Fibroblast of the aortic adventitia (primary cell): ENCODE results near the genes MOB1A, DOK1 and SEMA4F.

- CAGE, long polyA plus RNA: no peak
Observed at GRCh38 chr2:73894083-73894739, 1.4 kb downstream of the ACTG2 start.

DNA sequence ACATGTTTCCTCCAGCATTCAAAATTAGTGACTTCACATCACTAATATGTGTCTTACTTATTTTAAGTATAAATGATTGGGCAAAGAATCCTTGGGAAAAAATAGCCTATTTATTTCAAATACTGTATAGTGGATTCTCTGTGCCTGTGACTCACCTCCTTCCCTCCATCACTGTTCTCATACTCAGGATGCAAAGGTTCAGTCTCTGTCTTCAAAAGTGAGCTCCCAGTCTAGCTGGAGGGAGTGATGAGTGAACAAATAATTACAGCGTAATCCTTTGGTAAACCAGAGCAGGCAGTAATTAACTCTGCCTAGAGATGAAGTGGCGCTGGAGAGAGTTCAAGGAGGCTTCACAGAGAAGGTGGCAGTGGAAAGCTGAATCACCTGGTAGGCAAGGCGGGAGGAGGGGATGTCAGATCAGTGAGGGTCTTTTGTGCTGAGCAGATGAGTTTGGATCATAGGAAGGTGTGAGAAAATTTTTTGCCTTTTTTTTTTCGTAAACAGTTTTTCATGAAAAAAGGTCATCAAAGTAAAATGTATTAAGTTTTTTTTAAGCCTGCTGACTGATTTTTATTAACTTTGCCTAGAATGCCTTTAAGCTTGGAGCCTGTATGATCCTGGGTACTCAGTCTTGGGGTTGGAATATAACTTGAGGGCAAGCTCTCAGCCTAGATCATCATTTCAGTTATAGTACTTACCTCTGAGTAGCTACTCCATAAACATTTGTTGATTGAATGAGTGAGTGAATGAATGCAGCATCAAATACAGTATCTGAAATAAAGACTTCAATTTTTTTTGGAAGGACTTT lies 6.6 kb downstream of the DGUOK start:
- CAGE, long polyA plus RNA: no peak

GRCh38 chr2:73983944-73984587 lies 644 bp upstream of the TET3 start:
- CAGE, long polyA plus RNA: no peak

GRCh38 chr2:74106733-74107369 lies 40.9 kb downstream of the BOLA3 start:
- CAGE, long polyA plus RNA: no peak

DNA sequence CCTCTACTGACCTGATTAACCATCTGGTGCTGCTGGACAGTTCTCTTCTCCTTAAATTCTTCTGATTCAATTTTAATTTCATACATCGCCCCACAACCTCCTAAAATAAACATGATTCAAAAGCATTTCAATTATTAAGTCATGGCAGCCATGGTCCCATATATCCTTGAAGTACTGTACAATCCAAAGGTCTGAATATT lies 5.6 kb downstream of the BOLA3 start:
- CAGE, long polyA plus RNA: no peak

DNA sequence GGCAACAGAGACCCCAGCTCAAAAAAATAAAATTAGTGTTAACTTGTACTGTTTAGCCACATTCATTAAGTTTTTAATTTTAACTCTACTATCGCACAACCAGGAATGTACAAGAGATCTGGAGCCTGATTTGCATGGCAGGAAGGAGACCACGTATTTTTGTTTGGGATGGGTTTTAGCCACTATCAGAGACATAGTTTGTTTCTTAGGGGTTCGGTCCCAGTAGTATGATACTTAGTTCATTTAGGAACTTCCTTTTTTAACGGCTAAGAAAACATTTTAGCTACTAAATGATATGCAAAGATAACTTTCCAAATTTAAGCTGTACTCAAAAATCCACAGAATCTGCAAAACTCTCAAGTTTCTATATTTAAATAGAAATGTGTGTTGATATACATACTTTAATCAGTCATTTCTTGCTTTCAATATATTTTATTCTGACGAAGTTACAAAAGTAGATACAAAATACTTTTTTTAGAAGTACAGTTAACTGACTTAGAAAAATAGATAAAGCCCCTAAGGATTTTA lies 4.5 kb upstream of the BOLA3 start:
- CAGE, long polyA plus RNA: no peak

DNA sequence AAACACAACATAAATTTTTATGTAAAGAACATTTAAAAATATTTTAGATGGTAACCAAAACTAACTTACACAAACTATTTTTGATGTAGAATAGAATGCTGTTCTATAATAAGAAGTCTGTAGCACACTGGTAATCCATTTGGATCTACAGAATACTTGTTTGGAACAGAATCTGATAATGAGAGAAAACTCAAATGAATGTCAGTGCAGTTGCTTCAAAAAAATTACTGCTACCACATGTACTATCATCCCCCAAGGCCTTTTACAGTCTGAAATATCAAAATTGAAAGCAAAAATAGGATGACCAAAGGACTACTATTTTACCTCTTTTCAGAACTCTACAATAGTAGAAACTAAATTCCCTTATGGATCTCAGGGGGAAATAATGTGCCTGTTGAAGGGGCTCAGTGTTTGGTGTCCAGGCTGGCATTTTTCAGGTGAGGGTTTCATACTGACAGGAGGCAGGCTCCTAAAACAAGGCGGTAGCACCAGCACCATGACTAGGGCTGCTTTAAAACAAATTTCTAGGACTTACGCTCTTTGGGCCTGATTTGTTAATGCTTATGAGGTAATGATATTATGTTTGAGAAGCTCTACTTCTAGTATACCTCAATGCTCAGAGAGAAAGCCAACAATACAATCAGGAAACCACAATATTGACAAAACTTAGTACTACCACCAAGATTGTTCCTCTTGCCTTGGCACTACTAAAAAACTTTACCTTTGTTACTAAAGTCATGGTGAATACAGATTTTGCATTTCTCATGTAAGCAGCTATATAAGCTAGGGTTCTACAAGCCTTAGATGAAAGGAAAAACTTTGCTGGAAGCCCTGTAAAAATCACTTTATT lies 5.2 kb upstream of the BOLA3 start:
- CAGE, long polyA plus RNA: no peak

GRCh38 chr2:74156254-74156624 lies 8.5 kb upstream of the BOLA3 start:
- CAGE, long polyA plus RNA: no peak

DNA sequence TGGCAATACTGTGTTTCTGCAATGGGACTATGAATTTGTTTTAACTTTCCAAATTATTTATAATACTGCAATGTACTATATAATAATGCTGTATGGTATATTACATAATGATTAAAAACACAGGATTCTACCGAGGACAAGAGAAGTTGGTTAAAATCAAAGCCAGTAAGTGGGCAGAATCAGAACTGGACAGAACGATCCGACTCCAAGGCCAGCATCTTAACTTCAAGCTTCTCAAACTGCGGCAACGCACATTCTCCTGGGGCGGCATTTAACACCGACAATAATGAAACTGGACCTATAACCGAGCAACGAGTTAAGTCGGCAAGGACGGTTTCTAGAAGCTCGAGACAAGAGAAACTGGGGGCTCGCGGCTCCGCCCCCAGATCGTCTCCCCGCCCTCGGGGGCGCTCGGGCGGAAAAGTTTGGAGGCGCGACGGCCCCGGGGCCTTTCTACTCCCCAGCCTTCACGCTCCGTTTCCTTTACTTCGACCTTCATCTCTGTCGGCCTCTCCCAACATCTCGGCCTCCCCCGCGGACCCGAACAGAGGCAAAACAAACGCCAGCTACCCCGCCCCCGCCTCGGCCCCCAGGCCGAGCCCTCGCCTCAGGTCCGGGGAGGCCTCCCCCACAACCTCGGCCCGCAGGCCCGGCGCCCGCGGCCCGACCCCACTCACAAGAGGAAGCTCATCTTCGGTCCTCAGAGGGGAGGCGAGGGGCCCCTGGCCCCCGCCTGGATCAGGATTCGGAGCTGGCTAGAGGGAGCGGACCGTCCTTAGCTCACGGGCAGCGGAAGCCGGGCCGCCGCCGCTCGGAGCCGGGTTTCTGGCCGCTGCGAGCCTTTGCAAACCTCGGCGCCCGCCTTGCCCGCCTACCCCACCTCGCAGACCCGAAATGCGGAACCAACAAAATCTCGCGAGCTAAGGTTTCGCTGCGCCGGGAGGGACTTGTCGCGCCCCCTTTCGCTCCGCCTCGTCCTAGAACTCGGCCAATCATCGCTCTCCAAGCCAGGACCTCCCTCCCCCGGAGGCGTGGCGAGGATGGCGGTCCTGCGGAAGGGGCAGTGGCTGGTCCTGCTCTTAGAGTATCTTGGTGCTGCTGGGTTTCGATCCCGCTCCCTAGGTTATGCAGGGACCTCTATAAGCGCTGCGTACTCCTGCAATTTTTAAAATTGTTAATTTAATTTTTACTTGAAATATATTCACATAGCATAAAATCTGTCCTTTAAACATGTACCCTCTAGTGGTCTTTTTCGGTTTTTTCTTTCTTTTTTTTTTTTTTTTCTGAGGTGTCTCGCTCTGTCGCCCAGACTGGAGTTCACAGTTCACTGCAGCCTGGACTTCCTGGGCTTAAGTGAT lies at the start of gene MOB1A:
Gene MOB1A (minus strand): TSS at position 896 of the 1,358 bp plus-strand sequence.
- CAGE, long polyA plus RNA: no peak

DNA sequence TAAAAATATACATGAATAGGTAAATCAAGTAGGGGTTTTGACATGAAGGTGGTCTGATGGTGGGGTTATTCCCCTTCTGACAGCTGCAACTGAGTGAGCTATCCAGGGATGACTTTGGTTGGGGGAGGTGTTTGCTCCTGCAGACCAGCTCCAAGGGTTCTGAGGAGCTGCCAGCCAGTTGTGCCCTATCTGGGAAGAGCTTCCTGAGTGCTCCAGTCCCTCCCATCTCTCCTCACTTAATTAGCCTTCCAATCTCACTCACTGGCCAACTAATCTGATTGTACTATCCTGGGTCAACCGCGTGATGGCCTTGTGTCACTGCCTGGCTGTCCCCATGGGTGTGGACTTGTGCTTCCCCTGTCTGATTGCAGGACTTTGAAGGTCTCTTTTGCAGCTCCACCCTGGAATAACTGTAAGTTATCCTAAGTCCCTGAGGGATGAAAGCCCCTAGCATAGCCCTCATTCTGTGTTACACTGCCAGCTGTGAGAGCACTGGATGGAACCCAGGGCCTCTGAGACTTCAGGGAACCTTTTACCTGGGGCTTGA lies 65.1 kb downstream of the SLC4A5 start:
- CAGE, long polyA plus RNA: no peak

GRCh38 chr2:74414037-74414422 lies 7.4 kb downstream of the C2orf81 start:
- CAGE, long polyA plus RNA: no peak

DNA sequence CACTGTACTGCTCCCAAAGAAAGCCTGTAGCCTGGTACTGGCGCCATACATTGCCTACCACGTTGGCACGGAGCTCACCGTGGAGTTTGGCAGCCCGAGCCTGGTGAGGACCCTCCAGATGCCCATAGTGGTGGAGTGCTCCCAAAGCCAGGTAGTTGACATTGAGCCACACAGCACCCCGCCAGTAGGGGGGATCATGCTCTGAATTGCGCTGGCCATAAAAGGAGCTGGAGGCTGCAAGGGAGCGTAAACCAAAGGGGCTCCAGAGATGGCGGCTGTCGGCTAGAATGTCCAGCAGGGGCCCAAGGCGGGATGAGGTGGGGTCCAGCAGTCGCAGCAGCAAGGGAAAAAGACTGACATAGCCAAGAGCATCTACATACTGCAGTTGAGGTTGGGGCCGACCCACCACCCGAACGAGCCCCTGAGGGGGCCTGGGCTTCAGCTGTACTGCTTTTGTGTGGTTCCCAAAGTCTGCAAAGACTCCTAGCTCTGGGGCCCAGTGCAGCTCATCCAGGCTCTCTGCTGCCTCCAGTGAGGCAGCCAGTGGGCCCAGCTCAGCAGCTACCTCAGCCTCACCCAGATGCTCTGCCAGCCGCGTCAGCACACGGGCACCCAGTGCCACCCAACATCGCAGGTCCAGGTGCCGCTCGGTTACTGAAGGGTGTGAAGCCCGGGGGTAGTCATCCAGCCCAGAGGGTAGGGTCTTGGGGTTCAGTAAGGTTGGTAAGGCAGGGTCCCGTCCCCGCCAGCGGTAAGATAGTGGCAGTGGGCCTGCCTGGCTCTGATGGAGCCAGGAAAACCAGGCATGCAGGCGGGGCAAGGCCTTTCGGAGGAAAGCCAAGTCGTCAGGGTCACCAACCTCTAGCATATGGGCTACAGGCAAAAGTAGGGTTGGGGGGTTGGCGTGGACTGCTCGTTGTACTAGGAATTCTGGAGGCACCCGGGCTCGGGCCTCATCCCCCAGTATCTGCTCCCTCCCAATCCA lies 3.4 kb downstream of the WBP1 start:
- CAGE, long polyA plus RNA: no peak

- CAGE, long polyA plus RNA: no peak
Observed at GRCh38 chr2:74471816-74472533, 505 bp downstream of the MRPL53 start.

DNA sequence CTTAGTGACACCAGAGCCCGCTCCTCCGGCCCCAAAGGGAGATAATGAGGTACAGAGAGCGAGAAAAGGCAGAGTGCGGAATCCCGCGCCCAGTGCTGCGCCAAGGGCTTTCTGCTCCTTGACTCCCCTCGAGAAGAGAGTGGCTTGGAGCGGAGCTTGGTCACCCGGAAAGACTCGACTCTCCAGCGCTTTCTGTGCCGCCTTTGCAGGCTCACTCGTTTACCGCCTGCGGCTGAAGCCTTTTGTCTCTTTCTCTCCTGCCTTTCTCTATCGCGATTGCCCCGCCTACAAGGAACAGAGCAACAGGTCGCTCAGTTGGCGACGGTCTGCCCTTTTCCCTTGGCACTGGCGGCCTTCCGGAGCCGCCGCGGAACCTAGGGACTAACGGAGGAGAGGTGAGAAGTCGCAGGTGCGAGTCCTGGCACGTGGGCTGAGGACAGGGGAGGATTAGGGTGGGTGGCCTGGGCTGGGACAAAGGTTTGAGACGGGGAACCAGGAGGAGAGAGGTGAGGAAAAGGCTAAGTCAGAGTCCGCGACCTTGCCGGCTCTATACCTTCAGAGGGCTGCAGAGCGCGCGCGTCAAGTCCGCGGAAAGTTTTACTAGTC lies 520 bp downstream of the LBX2 start:
- CAGE, long polyA plus RNA: no peak

GRCh38 chr2:74553868-74554930 lies at the start of gene DOK1:
DOK1 (plus strand) TSS chr2:74554720.
- CAGE, long polyA plus RNA: no peak

DNA sequence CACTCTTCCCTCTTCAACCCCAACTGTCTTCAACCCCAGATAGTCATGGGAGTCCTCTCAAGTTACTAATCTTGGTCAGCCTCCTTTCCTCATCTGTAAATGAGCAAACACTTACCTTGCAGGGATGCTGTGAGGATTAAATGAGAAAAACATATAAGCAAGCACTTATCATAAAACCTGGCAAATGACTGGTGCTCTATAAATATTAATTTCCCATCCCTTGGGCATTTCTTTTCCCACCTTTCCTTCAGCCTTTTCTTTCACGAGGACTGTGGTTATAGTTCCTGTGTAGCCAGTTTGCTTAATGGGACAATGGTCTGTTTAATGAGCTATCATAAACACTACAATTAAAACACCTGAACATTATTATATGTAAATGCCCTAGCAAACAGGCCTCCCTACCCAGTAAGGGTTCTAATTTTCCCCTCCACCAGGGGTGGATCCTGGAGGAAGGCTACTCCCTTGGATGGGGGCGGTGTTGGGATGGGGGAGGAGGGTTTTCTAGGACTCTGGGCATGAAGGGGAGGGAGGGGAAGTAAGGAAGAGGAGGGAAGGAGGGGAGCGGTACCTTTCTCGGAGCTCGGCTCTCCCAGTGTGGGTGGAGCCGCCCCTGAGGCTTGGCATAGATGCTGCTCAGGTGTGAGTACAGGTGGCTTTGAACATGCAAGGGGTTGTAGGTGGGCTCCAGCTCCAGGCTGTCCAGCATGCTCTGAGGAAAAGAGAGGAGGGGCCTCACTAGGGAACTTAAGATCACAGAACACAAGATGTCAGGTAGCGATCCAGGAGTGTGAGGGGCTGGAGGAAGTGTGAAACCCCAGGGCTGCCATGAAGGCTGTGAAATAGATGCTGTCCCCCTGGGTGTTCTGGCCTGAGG lies 5.3 kb downstream of the DOK1 start:
- CAGE, long polyA plus RNA: no peak

- CAGE, long polyA plus RNA: no peak
Observed at GRCh38 chr2:74653940-74654615, at the start of gene SEMA4F. SEMA4F (plus strand) TSS chr2:74654247.

- CAGE, long polyA plus RNA: no peak
Observed at GRCh38 chr2:74816455-74816917, 17.4 kb upstream of the HK2 start.

DNA sequence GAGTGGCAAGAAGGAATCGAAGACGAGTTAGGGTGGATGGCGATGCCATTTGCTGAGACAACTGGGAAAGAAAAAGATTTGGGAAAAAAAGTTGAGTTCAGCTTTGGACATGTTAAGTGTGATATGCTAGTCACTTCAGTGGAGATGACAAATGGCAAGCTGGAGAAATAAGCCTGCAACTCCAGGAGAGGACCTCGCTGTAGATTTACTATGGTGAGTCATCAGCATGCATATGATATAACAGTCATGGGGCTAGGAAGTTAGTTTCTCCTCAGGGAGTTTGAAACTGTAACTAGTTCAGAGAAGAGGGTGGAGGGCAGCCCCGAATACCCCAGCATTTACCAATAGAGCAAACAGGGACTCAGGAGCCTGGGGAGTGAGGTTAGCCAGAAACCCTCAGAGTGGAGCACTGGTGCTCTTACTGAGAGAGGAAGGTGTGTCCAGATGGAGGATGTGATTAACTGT lies 2.0 kb upstream of the HK2 start:
- CAGE, long polyA plus RNA: no peak

DNA sequence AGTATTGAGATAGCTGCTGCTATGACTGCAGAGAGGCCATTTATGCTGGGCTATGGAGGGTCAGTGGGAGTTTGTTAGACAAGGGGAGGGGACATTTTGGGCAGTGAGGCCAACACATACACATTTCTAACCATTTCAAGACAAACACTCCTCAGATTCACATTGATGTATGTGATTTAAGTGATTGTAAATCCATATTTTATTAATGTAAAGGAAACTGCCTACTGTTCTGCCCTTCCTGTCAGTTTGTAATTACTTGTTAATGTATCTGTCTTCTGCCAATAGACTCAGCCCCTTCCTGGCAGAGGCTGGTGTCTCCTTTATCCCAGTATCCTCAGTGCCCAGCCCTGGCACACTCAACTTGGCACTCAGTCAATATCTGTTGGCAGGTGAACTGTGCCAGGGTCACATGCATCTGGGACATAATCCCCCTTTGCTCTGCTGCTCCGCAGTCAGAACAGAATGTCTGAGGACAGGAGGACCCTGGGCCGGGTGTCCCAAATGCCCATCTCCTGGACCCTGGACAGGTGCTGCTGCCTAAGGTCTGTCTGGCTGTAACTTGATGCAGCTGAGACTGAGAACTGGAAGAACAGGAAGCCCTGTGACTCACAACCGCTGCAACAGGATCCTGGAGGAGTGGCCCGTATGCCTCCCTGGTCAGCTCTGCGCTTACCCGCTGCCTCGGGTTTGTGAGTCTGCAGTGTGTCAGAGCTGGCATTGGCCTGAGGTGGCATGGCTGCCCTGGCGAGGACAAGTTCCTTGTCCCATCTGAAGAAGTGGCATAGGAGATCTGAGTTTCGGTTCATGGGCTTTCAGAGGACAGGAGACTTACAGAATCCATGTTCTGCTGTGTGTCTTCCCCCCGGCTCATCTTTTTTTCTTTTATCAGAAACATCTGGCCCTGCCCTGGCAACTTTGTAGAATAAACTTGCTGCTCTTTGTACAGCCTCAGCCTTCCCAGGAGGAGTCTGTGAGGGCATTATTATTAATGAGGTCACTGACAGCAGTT lies 11.3 kb downstream of the HK2 start:
- CAGE, long polyA plus RNA: no peak